Fibroblast of villous mesenchyme (primary cell): ENCODE results near the gene RCN1.

GRCh38 chr11:27405205-27406055 is 42.4 kb upstream of the CCDC34 start:
- CAGE, long polyA plus RNA, result no peak

GRCh38 chr11:27514438-27514942 is 7.9 kb upstream of the LIN7C start:
- CAGE, long polyA plus RNA, result no peak

DNA sequence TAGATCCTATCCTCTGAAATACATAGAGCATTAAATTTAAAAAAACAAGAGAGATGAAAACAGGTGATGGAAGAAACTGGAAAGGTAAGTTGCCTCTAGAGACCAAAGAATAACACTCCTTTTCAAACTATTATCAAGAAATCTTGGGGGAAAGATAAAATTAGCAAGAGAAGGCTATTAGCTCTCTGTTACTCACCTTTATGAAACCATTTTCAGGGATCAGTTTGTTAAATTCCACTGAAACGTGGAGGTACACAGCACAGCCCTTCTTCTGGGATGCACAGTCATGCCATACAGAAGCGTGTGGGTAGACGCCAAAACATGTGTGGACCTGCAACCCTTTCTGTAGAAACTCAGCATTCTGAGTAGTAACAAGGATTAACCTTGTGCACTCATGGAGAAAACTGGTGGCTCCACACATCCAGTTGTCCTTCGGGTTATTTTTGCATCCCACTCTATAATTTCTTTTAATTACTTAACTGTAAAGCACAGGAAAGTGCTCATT is 26.3 kb downstream of the BDNF start:
- CAGE, long polyA plus RNA, result no peak

GRCh38 chr11:27722990-27723281 is 22.7 kb upstream of the BDNF start:
- CAGE, long polyA plus RNA, result no peak

DNA sequence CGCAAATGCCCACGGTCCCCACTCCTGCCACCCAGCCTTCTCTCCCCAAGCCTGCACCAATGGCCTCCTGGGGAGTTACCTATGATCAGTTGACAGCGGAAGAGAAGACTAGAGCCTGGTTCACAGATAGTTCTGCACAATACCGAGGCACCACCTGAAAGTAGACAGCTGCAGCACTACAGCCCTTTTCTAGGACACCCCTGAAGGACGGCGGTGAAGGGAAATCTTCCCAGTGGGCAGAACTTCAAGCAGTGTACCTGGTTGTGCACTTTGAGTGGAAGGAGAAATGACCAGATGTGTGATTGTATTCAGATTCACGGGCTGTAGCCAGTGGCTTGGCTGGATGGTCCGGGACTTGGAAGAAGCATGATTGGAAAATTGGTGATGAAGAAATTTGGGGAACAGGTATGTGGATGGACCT is 49.6 kb downstream of the METTL15 start:
- CAGE, long polyA plus RNA, result no peak

GRCh38 chr11:30478841-30479402 is 107.2 kb downstream of the MPPED2 start:
- CAGE, long polyA plus RNA, result no peak

DNA sequence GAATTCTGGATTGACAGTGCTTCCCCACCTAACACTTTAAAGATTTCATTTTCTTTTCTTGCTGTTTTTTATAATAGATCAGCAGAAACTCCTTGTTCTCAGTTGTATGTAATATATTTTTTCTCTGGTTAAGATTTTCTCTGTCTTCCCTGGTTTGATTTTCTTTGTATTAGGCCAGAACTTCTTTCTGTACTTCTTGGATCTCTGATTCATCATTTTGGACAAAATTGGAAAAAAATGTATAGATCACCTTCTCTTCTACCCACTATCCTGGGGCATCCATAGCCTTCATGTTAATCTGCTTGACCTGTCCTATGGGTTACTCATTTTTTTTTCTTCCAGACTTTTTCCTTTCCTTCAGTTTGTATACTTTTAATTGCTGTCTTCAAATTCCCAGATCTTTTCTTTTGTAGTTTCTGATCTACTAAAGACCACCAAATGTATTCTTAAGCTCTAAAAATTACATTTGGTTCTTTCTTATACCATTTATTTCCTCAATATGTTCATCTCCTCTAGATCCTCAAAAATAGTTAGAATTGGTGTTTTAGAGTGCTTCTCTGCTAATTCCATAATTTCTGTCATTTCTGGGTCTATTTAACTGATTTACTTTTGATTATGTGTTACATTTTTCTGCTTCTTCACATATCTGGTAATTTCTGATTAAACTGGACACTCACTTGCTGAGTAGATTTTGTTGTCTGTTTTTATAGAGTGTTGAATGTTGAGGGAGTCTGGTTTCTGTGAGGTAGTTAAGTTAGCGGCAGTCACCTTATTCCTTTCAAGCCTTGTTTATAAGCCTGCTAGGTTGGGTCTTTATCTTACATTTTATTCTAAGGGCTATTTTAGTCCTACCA is 69.5 kb downstream of the DNAJC24 start:
- CAGE, long polyA plus RNA, result no peak

- CAGE, long polyA plus RNA, result no peak
These were observed 6.4 kb upstream of the PAX6 start for GRCh38 chr11:31817131-31818268.

- CAGE, long polyA plus RNA, result no peak
These were observed 22.7 kb upstream of the RCN1 start for GRCh38 chr11:32068278-32068531.

GRCh38 chr11:32090557-32091205 is at the start of gene RCN1:
RCN1 (plus strand) TSS chr11:32091074.
- CAGE, long polyA plus RNA, result start-site peak on the plus strand at chr11:32090963-32091137, 2,139 and 2,211 reads in 2 replicates

GRCh38 chr11:32096870-32097496 is 6.1 kb downstream of the RCN1 start:
- CAGE, long polyA plus RNA, result no peak

GRCh38 chr11:32173484-32173683 is 82.5 kb downstream of the RCN1 start:
- CAGE, long polyA plus RNA, result no peak

- CAGE, long polyA plus RNA, result no peak
These were observed 1.6 kb downstream of the WT1 start for GRCh38 chr11:32433498-32434293.

GRCh38 chr11:32436366-32436981 is 1.1 kb upstream of the WT1 start:
- CAGE, long polyA plus RNA, result no peak

- CAGE, long polyA plus RNA, result no peak
These were observed 599 bp upstream of the PRRG4 start for GRCh38 chr11:32829185-32829470.

DNA sequence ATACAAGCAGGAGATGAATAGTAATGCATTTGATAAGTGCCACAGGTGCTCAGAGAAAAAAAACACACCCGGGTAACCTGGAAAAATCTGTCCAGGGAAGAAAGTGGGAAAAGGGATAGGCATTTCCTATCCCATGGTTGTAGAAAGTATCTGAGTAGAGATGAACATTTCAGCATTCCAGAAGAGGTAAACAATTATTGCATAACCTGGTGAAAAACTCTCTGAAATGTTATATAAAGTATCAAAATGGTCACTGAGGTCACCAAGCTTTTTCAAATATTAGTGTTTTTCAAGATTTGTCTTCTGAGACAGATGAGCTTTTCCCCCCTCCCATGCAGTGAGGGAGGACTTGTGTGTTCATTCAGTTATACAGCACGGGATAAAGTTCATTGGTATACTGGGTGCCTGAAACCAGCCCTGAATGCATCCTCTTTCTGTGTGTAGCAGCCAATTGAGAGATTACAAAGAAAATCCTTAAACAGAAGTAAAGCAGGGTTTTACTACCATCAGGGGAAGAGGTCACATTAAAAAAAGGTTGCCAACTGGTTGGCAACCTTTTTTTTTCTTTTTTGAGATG is 1.9 kb upstream of the DEPDC7 start:
- CAGE, long polyA plus RNA, result no peak

DNA sequence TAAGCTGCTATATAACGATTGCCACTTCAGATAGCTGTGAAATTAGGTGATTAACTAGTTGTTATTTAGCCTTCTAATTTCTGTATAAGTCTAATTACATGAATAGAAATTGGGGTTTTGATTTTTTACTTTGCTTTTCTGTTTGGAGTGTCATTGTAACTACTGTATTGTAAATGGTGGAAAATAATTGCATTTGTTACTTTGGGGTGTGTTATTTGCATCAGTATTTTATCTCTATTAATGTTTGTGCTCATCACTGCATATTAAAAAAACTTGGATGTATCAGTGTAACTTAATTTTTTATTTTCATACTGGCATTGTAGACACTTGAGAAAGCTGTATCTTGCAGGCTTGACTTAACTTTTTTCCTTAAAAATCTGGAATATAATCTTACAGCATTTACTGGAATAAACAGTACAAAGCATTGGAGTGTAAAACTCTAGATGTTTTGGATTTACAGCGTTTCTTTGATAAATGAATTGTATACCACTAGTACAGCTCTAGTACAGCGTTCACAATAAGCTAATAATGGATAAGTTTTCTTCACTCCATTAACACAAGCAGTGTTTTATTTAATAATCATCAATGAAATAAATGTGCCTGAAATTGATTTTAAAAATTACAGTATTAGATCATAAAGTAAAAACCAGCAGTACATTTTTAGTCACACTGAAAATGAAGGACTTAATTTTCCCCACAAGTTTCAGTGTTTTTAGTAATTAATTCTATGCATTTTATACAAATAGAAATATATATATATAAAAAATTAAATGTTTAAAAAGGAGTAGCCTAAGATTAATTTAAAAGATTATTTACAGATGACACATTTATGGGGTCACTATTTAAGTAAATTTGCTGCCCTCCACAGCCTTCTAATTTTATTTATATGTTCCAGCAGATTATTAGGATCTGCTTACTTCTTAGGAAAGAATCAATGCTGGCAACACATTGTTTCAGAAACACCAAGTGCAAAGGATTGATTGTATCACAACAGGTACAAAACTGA is 20.5 kb upstream of the KIAA1549L start:
- CAGE, long polyA plus RNA, result no peak

GRCh38 chr11:33694822-33695606 is 5.6 kb downstream of the C11orf91 start:
- CAGE, long polyA plus RNA, result no peak

DNA sequence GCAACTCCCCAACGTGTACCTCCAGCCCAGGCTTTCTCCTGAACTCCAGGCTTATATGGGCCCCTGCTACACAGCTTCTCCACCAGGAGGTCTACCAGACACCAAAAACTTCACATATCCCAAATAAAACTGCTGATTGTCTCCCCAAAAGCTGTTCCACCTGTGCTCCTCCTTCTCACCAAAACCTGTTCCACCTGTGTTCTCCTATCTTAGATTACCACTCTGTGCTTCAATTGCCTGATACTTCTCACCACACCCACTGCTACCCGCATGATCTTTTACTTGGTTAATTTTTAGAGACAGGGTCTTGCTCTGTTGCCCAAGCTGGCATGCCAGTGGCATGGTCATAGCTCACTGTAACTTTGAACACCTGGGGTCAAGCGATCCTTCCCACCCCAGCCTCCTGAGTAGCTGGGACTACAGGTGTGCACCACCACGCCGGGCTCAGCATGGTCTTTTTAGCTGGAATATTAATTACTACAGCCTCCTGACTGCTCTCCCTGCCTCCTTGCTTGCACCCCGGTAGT is 3.8 kb downstream of the C11orf91 start:
- CAGE, long polyA plus RNA, result no peak

DNA sequence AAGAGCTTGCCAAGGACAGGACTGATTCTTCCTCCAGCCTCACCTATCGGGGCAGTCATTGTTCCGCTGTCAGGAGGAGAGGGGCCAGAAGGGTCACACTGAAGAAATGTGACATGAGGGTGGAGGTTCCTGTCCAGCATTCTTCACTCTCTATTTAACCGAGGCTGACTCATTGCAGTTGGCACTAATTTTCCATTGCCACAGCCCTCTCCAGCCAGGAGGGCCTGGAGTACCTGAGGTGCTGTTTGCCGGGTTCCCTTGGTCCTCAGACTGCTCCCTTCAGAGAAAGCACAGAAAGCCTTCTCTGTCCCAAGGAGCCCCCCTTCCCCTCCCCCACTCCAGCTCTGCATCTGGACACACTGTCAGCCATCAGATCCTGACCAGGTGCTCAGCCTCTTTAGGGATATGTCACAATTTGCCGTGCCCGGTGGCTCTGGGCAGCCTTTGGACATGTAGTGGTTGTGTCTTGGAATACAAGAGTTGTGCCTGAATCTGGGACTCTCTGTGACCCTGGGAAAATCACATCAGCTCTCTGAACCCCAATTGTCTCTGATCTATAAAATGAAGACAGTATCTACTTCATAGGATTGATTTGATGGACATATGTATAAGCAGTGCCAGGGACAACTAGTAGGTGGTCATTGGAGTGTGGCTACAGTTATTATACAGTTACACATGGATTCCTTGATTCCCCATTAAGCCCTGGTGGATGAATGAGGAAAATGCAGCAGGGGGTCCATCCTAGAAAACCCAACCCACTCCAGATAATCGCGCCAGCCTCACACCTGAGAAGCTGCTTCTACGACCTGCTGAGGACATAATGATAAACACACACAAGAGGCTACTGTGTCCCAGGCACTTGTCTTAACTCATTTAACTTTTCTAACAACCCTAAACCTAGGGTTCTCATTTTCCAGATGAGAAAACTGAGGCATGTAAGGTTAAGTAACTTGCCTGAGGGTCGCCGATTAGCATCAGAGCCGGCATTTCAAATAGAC is 3.4 kb upstream of the C11orf91 start:
- CAGE, long polyA plus RNA, result no peak